Mesangial cell (primary cell): ENCODE measurements around the genes ANKLE2 and ZNF140.

GRCh38 chr12:132542528-132543500 is 52.9 kb downstream of the FBRSL1 start:
- RAMPAGE, long total RNA: no peak

GRCh38 chr12:132577661-132579029 is 32.2 kb downstream of the LRCOL1 start:
- RAMPAGE, long total RNA: no peak

- RAMPAGE, long total RNA: no peak
Observed at GRCh38 chr12:132603755-132604063, 6.7 kb downstream of the LRCOL1 start.

DNA sequence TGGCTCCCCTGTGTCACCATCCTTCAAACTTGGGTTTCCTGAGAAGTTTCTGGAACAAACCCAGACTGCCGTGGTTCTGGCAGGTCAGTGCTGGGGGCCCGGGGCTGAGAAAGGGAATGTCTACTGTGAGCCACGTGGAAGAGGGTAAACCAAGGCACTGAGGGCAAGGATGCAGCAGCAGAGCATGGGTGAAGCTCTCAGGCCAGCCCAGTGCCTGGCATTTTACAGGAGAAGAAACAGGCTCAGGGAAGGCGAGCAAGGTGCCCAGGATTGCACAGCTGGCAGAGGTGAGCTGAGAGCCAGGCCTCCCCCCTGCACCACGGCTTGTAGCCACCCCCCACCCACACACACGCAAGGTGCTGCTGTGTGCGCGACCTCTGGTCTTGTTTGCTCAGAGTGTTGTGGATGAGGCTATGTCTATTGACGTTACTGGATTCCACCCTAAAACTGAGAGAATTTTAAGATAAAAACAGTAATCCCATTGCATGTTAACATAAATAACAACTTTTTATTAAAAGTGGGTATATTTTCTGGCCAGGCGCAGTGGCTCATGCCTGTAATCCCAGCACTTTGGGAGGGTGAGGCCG is 5.4 kb downstream of the LRCOL1 start:
- RAMPAGE, long total RNA: no peak

DNA sequence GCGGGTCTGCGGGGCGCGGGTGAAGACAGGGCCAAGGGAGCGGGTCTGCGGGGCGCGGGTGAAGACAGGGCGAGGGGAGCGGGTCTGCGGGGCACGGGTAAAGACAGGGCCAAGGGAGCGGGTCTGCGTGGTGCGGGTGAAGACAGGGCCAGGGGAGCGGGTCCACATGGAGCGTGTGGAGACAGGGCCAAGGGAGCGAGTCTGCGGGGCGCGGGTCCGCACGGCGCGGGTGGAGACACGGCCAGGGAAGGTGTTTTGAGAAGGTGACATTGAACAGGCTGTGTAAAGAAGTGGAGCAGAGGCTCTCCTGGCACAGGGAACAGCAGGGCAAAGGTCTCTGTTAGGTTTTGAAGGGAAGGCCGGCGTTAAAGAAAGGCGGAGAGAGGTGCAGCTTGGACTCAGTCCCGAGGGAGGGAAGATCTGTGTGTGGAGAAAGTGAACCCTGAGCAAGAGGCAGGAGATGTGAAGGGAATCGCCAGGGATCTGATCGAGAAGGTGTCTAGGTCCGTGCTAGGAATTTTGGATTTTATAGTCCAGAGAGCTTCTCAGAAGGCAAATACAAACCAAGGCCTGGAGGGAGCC is 1.8 kb downstream of the PXMP2 start:
- RAMPAGE, long total RNA: no peak

GRCh38 chr12:132710957-132711690 is 482 bp downstream of the PGAM5 start:
- RAMPAGE, long total RNA: no peak

DNA sequence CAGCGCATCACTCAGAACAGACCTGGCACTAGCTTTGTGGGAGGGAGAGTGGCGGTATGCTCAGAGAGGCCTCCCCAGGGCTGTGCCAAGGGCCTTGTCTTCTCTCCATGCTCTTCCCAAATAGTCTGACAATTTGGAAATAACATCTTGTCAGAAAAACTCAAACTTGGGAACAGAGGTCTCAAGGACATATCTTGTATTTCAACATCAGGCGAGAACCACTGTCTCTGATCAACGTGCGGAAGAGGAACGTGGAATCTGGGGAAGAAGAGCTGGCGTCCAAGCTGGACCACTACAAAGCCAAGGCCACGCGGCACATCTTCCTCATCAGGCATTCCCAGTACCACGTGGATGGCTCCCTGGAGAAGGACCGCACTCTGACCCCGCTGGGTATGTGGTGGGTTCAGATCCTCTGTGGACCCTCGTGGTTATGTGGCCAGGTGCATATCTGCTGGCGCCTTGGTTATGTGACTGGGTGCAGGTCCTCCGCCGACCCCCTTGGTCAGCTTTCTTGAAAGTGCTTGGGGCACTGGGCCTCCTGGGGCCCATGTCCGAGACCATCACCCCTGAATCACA is 4.1 kb downstream of the PGAM5 start:
- RAMPAGE, long total RNA: no peak

DNA sequence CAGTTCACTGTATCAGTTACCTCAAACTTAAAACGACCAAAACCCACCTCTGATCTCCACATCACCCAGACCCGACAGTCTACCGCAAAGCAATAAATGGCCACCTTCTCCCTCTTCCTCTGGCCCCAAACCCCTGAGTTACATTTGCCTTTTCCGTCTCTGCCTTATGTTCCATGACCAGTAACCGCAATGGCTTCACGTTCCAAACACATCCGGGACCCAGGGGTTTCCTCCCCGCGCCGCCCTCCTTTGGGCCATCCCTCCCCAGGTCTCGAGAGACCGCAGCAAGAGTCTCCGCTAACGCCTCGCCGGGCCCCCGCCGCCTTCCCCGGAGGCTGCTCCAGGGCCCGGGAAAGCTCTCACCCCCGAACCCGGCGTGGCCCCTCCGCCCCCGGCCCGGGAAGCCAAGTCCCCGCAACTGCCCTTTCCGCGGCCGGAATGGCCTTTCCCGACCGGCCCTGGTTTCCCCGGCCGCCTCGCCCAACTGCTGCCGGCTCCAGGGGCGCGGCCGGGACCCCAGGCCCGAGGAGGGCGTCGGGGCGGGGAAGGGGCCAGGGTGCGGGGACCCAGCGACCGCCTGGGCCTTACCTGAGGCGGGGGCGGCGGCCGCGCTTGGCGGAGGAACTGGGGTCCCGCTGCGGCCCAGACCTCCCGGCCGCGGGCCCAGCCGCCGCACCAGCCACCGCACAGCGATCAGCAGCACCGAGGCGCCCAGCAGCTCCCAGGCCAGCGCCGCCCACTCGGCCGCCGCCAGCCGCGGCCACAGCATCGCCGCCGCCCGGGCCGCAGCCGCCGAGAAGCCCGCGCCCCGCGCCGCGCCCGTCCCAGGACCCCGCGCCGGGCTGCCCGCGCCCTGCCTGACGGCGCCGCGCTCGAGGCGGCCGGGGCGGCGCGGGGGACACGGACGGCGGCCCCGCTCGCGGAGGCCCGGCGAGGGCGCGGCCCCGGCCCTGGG is at the start of gene ANKLE2:
ANKLE2 (minus strand) TSS at position 803 of the 955 bp plus-strand sequence.
- RAMPAGE, long total RNA: no peak

- RAMPAGE, long total RNA: no peak
Observed at GRCh38 chr12:133010877-133011606, 24.9 kb downstream of the ZNF26 start.

DNA sequence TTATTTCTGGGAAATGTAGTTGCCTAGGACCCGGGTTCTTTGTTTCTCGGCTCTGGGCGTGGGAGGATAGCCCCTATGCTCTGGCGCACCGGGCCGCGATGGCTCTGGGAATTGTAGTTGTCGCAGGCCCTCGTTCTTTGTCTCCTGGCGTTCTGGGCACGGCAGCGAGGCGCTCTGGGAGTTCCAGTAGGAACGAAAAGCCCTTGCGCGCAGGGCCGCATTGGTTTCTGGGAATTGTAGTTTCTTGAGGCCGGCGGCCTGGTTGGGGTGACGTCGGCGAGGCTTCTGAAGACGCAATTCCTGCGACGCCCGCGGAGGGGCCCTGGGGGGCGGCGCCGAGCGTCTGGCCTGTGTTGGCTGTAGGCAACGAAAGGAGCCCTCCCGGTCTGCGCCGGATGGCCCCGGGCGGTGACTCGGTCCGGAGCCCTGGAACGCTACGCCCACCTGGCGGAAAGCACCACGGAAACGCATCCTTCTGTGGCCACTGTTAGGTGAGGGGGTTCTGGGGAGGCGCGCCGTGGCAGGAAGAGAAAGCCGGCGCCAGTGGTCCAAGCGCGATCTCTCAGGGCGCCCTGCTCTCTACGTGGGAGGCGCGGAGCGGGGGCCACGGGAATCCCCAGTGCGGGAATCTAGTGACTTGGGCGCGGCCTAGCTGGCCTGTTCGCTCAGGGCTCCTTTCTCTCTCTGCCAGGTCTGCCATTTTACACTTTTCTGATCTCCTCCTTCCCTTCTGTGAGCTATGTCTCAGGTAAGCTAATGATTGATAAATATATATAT is at the start of gene ZNF140:
ZNF140 (plus strand) TSS at position 342 of the 777 bp plus-strand sequence.
- RAMPAGE, long total RNA: no peak

GRCh38 chr12:133082876-133083563 is 2.3 kb downstream of the ZNF140 start:
- RAMPAGE, long total RNA: no peak